Bronchus fibroblast of lung (primary cell): ENCODE measurements around a stretch of chr12.

DNA sequence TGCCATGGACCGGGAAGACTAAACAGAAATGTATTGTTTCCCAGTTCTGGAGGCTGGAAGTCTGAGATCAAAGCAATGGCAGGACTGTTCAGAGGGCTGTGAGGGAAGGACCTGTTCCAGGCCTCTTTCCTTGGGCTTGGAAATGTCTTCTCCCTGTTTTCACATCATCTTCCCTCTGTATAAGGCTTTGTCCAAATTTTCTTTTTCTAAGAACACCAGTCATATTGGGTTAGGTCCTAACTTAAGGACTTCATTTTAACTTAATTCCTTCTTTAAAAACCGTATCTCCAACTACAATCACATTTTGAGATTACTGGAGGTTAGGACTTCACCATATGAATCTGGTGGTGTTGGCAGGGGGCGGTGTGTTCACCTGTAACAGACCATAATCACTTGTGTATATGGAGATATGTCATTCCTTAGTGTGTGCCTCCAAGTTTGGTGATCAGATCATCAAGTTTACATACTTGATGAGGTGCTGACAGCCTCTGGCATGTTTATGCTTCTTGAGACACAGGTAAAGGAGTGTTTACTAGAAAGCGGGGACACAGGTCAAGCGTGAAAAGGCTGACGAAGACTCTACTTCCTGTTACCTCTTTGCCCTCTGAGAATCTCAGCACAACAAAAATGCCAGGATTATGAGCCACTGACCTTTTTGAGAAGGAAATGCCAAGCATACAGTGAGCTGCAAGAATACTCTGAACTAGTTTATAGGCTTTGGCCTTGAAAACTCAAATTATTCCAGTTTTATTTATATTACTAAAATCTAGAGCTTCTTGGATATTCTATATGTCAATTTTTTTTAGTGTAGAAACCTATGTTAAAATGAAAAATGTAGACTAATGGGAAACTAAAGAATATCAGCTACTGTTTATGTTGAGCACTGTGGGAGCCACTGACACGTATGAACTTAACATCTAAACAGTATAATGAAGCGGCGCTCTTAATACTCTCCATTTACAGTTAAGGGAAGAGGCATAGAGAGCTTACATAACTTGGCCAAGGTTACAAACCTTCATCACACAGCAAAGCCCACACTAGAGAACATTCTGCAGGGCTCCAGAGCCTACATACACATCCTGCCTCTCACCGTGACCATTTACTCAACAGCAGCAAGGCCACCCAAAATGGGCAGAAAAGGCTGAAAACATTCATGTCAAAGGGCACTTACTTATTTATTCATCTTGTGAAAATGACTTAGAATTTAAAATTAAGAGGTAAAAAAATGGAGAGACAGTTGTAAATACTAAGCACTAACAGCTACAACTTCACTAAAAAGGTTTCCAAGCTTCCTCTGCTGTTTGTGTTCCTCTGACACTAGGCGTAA is 29.5 kb downstream of the PRDM4 start:
- RAMPAGE, long total RNA = no peak

- RAMPAGE, long total RNA = no peak
Measured at GRCh38 chr12:107736795-107737462, 24.0 kb downstream of the PRDM4 start.

GRCh38 chr12:108129934-108130474 is 916 bp downstream of the WSCD2 start:
- RAMPAGE, long total RNA = no peak

- RAMPAGE, long total RNA = no peak
Measured at GRCh38 chr12:108291163-108291571, 47.9 kb downstream of the CMKLR1 start.

DNA sequence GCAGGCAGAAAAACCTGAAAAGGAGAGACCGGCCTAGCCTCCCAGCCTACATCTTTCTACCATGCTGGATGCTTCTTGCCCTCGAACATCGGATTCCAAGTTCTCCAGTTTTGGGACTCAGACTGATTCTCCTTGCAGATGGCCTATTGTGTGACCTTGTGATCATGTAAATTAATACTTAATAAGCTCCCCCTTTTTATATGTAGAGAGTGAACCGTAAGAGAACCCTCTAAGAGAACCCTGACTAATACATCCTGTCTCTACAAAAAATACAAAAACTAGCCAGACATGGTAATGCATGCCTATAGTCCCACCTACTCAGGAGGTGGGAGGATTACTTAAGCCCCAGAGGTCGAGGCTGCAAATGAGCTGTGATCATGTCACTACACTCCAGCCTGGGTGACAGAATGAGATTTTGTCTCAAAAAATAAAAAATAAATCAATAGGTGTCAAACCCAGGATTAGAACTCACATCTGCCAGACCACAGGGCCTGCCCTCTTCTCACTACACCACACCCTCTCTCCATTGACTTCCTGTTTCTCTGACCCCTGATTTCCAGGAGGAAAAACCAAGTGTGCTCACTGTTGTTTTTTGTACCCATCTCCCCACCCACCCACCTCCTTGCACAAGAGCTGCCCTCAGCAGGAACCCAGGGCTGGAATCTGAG is 6.4 kb downstream of the CMKLR1 start:
- RAMPAGE, long total RNA = no peak

DNA sequence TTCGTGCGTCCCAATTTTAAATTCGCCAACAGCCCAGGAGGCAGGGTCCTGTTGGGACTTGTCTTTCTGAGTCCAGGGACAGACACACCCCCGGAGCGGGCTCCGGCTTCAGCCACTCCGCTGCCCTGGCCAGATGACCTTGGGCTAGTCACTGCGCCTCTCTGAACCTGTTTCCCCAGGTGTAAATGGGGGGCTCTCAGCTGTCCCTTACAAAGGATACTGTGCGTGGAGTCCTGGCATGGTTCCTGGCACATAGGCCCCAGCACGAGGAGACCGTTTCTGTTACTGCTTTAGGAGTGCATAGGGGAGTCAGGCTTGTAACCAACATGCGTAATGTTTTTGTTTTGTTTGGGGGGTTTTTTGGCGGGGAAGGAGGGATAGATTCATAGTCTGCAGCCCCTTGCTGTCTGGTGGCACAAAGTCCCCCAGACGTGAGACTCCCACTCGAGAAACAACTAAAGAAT is 595 bp downstream of the ISCU start:
- RAMPAGE, long total RNA = no peak

GRCh38 chr12:108630425-108630786 is 3.3 kb downstream of the SELPLG start:
- RAMPAGE, long total RNA = no peak

DNA sequence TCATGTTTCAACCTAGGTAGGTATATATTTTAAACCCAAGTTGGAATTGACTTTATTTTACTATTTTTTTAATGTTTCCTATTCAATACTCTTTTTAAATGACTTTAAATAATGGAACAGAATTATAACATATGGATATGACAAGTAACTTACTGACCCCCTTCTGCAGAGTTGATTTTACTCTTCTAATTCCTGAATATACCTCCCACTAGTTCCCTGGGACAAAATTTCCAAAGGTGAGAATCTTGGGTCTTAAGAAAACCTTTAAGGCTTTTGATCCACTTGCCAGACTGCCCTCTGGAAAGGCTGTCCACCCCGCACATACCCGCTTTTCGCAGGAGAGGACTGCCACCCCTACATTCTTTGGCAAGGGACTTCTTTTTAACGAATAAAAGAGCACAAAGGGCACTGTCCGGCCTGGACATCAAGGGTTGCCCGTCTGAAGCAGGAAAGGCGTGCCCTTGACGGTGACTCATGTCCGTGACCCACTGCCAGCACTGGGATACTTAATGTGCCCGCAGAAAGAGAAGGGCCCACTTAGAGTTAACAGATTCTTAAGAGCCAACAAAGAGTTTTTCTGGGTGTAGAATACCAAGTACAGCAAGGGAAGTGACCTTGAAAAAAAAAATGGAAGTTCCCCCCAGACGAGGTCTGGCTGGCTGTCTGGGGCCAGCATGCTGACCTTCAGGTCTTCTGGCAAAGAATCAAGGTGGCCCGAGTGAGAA is 10.1 kb upstream of the SELPLG start:
- RAMPAGE, long total RNA = no peak

DNA sequence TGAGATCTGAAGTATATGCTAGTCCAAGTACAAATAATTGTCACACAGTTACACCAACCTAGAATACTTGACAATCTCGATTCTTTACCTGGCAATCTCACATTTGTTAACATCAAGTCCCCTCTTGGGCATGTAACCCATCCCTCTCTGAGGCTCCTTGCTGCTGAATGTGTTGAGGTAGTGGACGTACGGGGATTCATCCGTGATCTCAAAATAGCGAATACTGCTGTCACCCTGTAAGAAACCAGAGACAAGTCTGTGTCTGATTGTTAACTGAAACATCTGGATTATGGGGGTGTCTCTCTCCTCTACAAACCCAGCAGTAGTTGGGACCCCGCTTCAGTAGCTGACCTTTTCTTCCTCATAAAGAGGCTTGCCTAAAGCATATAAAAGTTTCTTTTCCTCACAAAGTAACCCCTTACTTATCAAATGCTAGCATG is 18.5 kb upstream of the SELPLG start:
- RAMPAGE, long total RNA = no peak

DNA sequence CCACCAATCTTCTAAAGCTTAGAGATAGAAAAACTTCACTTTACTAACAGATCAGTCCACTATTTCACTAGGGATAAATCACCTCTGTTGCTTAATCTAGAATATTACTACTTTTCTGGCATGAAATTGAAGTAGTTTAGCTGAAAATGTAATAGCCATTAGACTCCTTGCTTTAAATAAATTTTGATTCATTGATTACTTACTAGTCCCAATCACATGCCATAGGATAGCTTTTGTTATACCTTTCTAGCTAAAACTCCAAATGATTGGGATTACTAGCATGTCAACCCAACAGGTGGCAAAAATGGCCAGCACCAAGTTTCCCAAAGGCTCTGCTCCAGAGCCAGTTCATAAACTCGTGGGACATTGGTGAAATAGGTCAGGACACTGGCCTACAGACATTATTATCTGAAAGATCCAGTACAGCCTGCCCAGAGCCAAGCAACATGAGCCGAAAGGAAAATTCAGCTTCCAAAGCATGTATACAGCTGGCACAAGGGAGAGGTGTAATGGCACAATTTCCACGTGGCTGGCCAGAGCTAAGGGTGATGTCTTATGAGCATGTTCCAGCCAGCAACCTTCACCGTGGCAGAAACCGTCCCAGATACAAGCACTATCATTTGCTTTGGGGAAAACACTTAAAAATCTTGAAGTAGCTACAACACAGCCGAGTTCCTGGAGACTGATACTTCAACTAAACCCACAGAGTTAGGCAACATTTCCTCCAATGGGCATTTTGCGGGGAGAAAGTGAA is 44.7 kb downstream of the CORO1C start:
- RAMPAGE, long total RNA = no peak

- RAMPAGE, long total RNA = no peak
Measured at GRCh38 chr12:108696319-108697115, 34.8 kb downstream of the CORO1C start.

DNA sequence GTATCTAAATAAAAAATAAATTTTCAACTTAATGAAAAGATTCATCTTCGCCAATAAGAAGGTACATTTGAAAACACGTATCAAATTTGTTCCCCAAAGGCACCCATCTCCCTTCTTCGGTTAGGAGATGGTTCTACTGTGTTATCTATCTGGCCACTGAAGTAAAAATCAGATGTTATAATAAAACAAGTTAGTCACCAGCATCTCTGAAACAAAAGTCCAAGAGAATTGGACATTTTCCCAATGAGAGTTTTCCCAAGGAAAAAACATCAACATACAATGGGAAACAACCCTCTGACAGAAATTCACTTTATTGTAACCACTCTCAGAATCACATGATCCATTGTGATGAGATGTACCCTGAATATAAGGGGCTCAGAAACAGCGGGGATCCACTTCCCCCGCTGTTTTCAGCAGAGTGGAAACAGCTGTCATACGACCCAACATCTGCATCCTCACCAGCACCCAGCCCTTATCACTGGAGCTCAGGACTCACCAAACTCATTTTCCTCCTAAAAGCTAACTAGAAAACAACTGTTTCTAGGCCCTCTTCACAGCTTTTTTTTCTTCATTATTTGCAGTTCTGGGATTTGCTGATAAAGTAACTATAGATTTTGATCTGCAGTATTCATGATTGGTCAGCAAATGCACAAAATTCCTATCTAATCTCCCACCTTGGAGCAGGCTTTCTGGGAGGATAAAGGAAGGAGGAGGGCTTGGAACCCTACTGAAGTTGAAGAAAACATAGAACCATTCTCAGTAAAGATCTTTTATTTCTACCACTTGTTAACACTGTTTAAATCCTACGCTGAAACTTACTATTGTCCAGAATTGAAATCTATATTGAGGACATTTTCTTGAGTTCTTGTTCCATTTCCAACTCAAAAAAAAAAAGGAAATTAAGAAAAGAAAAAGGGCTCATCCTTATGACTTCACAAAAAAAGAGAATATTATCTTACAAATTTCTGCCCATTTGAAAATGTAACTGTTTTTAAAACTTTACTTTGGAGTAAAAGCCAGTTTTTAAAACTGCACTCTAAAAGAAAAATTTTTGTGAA is 31.2 kb downstream of the CORO1C start:
- RAMPAGE, long total RNA = no peak

- RAMPAGE, long total RNA = no peak
Measured at GRCh38 chr12:108730333-108731065, 819 bp downstream of the CORO1C start.

- RAMPAGE, long total RNA = no peak
Measured at GRCh38 chr12:108792353-108793032, 61.2 kb upstream of the CORO1C start.

DNA sequence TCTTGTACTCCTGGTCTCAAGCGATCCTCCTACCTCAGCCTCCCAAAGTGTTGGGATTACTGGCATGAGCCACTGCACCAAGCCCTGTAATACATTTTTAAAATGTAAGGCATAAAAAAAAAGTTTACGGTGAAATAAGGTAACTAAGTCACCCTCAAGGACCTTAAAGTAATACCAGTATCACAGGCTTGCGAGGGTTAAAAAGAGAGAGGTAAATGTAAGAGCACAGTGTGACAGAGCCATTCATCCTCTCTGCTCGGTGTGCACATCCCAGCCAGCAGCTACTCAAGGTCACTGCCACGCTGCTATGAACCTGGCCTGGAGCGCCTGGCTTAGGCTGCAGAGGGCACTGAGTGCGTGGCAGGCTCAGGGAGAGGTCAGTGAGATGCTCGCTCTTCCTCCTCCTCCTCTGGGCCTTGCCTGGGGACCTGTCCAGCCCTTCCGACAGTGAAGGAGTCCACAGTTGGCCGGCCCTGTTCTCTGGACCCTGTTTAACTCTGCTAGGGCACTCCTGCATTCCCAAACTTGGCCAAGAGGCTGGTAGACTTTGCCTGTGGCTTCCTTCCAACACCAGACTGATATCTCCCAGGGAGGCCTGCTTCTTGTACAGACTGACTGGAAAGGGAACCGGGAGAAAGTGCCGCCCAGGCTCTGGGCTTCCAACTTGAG is 62.4 kb upstream of the CORO1C start:
- RAMPAGE, long total RNA = no peak

GRCh38 chr12:108797627-108798019 is 59.8 kb downstream of the SSH1 start:
- RAMPAGE, long total RNA = no peak

DNA sequence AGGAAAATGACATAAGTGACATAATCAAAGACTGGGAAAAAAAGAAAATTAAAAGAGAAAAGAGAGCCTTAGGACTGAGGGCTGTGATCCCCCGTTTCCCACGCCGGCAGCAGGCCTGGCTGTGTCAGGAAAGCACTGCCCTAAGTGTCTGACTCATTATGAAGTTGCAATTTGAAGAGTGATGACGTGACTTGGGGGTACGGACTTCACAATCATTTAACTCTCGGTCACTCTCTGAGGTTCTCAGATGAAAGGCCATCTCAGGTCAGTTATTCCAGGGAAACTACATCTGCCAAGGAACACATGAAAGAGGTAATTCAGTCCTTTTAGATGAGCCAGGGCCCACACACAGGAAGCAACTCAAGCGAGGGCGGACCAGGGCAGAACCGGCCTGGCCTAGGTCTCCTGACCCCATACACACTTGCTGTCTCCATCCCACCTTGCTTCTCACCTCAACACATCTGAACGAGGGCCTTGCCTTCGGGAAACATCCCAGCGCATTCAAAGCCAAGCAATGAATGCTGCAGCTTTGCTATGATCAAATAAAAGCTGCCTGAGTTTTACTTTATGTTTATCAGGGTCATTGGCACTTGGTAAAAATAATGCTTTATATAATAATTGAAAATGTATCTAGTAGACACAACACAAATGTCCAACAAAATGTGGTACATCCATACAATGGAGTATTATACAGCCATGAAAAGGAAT is 2.8 kb downstream of the SSH1 start:
- RAMPAGE, long total RNA = no peak

GRCh38 chr12:109124817-109125479 is 8.6 kb downstream of the ACACB start:
- RAMPAGE, long total RNA = no peak

DNA sequence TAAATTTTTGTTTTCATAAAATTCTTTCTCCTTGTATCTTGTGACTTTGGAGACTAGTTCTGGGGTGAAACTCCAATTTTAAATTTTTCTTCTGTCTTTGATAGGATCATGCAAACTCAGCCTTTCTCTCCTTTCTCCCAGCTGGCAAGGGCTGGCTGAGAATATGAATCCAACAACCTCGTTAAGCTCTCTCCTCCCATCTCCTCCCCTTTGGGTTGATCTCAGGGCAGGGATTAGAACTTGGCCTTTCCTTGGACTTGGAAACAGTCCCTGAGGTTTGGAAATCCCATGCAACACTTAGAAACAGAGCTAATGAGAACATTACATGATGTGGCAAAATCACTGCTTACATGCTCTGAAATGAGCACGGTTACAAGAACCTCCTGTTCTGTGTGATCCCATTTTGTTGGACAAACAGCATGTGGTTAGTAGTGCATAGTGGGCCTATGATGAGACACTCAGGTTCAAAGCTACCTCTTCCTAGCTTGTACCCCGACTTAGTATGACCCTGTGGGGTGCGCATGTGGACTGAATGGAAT is 31.6 kb downstream of the ACACB start:
- RAMPAGE, long total RNA = no peak

DNA sequence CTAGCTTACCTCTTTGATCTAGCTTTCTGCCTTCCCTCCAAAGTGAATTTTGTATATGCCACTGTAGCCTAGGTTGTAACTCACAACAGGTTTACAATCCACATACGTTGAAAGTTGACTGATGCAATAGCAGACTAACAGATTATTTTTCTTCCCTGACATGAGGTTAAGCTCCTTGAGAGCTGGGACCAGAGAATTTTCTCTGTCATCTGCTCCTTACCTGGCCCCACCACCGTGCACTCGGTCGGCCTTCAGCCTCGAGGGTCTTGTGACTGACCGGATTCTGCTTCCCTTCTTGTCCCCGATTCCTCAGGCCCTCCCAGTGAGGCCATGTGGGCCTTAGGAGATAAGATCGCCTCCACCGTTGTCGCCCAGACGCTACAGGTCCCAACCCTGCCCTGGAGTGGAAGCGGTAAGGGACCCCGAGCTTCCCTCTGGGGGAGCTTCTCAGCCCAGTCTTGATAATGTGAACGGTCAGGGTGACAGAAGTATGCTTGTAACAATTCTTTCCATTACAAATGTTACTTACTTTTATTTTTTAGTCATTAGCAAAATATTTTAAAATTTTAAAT is 57.5 kb downstream of the ACACB start:
- RAMPAGE, long total RNA = no peak